H7 (cell line): ENCODE data around the gene DLG5.

DNA sequence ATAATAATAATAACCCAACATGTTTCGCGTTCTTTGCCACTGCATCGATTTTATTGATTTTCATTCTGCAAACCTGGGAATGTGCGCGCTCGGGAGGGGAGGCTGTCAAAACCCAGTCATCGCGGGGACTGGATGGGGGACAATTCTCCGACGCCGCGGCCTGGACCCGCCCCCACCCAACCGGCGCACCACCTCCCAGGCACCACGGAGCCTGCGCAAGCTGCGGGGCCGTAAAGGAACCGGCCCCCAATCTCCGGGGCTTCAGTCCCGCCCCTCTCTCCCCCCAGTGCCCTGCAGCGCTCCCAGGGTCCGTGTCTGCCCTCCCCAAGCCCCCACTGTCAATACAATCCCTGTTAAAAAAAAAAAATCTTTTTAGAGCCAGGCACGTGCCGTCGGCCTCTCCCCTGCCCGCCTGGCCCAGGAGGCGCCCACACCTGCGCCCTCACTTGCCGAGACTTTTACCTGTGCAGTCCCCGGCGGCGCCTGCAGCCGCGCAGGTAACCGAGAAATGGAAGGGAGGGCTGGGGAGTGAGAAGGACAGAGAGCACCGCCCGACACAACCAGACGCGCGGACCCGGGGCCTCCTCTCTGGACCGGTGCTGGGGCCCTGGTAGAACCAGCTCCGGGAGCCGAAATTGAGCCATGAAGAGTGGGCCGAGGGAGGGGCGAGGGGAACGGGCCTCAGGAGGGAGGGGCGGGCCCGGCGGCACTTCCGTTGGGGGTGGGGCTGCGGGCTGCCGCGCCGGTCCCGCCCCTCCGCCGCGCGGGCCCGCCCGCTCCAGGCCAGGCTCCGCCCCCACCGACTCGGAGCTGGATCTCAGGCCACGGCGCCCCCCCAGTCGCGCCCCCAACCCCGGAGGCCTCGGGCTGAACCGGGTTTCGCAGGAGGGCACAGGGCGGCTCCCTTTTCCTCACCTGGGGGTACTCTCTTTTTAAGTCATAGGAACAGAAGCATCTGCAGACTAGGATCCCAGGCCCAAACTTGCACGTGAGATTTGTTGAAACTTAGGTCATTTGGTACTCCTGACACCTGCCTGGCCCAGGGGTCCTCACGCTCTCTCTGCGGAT lies 7.7 kb upstream of the ZNF503 start:
- RAMPAGE, long total RNA: no peak

DNA sequence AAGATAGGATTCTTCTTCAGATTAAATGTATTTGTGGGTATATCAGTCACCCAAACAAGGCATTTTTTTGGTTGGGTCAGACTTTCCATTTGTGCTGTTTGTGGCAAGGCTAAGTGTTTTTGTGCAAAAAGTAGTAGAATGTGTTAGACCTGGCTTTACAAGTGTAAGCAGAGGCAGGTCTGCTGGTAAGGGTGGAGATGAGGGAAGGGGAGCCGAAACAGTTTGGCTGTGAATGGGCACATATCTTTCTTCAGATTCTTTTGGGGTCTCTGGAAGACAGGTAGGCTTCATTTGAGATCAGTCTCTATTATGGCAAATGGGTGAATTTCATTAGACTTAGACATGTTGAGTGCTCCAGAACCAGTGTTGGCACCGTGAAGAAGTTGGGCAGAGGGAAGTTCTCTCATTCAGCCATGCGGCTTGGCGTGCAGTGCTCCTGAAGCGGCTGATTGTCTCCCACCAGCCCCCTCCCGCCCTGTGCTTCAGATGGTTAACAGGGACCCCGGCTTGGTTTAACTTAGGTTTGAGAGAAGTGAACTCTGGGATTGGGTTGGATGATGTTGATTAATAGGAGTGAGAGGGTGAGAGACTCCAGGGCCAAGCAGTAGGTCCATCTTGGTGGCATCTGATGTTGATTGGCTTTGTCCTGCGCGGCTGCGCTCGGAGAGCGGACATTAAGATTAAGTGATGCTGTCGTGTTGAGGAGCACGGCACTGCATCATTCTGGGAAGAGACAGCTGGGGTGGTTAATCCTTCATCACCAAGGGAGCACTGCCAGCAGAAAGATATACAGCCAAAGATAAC lies 208.0 kb downstream of the LRMDA start:
- RAMPAGE, long total RNA: no peak

- RAMPAGE, long total RNA: no peak
Observed at GRCh38 chr10:75847132-75847661, 415.8 kb downstream of the LRMDA start.

DNA sequence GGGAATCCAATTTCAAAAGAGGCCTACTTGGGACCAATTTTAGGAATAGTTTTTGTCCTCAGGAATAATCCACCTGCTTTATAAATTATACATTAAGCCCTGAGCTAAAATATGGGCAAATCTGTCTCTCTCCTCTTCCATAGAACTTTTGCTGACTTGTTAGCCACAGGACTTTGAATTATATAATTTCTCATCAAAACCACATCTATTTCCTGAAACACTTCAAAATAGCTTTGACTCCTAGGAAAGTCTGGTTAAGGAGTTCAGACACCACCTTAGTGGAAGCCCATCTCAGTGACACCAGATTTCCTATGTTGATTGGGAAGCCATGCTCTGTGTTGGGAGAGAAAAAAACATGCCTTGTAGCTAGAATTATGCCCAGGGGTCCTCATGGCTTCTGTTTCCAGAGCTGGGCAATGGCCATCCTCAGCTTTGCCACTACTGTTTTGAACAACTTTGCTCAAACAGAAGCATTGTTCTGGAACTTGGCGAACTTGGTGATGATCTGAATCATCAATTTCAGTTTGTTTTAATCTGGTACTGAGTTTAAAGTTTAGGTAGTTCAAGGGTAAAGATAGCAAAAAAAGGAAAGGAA lies 736.7 kb downstream of the LRMDA start:
- RAMPAGE, long total RNA: no peak

GRCh38 chr10:77179155-77179885 lies 458.3 kb downstream of the KCNMA1 start:
- RAMPAGE, long total RNA: no peak

- RAMPAGE, long total RNA: no peak
Observed at GRCh38 chr10:77244857-77245560, 392.6 kb downstream of the KCNMA1 start.

GRCh38 chr10:77502056-77502843 lies 135.4 kb downstream of the KCNMA1 start:
- RAMPAGE, long total RNA: no peak

DNA sequence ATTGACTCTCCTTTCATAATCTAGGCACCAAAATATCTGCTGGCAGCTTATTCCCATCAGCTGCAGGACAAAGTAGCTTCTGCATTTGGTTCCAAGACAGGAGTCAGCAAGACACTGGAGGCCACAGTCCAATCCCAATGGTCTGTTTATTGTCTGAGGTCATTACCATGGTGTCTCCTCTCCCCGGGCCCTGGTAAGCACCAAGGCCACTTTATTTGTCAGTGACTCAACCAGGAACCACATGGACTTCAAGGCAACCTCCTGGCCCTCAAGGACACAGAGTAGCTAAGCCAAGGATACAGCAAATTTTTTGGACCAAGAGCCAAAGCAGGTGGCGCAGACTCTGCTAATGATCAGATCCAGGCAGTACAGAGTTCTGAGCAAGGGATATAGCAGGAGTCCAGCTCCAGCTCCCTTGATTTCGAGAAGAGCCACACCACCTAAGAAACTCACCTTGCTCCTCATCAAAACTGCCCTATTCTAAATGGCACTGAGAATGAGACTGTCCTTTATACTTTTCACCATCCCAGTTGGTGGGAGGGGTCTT lies 36.0 kb downstream of the KCNMA1 start:
- RAMPAGE, long total RNA: no peak

DNA sequence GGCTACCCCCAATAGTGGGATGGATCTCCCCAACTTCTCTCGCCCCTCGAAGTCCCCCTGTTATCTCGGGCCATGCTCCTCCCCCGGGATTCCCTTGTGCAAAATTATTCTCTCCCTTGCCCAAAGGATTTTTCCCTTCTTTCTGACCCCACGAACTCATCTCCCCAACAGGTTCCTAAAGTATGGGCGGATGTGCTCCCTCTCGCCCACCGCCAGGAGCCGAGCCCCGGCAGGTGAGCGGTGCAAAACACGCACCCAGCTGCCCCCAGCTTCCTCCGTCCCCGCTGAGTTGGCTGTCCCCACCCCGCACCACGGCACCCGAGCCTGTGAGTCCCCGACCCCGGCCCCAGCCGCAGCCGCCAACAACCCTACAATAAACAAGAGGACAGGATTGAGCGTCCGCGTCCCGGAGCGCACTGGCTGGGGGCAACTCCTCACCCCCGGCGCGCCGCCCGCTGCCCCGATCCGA lies 935 bp downstream of the KCNMA1 start:
- RAMPAGE, long total RNA: no peak

GRCh38 chr10:77855033-77855774 lies 71.4 kb downstream of the DLG5 start:
- RAMPAGE, long total RNA: no peak

GRCh38 chr10:77909261-77909771 lies 17.2 kb downstream of the DLG5 start:
- RAMPAGE, long total RNA: no peak

DNA sequence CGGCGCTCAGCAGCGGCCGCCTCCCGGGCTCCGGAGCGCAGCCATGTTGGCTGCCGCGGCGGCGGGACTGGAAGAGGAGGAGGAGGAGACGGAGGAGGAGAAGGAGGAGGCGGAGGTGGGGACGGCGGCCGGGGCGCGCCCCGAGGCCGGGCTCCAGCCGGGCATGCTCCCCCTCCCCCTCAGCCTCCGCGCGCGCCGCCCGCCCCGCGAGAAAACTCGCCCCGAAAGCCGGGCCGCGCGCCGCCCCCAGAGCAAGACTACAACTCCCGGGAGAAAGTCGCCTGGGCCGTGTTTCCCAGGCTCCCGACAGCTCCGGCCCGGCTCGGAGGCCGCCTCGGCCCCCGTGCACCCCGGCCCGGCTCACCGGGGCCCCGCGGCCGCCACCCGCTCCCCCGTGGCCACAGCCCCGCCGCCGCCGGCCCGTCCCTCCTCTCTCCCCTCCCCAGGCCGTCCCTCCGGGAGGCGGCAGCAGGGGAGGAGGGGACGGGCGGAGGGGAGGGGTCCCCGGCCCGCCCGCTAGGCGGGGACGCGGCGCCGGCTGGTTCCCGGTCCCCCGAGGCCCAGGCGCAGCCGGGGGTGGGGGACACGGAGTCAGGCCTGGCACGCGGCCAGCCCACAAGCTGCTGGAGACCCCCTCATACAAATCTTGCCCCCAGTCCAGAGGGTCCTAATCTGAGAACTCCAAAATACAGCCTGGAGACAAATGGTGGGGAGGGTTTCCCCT lies at the start of gene DLG5:
DLG5 (minus strand) TSS at position 70 of the 724 bp plus-strand sequence.
- RAMPAGE, long total RNA: no peak

DNA sequence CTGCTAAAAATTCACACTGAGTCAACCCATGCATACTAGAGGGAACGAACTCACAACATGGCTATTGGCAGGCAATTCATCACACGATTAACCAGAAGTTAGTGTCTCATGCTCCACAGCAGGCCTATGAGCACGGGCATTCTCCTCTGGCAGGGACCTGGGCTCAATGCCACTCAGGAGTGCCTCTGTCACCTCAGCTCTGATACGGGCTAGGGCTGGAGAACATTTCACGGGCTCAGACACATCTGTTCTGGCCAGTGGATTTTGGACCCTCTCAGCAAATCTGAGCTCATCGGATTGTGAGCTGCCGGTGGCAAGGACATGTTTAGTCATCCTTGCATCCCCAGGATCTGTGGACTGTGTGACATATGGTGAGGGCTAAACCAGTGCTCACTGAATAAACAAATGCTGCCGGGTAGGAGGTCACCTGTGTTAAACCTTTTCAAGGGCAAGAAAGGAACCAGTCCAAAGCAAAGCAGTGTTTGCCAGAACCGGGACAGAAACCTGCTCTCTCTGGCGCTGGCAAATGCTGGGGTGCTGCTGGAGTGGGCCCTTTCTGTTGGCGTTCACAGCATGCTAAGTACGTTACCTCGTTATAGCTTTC lies 40.1 kb downstream of the POLR3A start:
- RAMPAGE, long total RNA: no peak

DNA sequence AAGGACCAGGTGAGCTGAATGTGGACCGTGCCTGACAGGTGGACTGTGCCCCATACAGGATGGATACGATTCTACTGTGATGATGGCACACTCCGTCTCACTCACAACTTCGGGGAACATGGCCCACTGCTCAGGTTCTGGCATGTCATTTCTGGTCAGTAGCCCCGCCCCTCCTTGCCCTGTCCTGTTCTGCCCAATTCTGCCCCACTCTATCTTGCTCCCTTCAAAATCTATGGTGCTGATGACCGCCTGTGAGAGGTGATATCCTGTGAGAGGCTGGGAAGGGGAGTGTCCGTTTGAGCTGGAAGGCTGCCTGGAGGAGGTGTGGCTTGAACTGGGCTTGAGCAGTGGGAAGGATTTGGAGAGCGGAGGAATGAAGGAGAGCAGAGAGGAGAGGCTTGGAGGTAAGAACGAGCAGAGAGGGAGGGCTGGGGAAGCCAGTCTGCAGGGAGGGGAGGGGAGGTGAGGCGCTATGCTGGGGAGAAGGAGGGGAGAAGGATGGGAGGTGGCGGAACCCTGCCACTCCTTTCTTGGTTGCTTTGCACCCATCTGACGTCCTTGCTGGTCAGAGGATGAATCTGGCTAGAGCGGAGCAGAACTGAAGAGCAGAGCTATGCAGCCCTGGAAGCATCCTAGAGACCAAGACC lies 145.3 kb downstream of the RPS24 start:
- RAMPAGE, long total RNA: no peak

GRCh38 chr10:78408659-78409492 lies 375.2 kb downstream of the RPS24 start:
- RAMPAGE, long total RNA: no peak

DNA sequence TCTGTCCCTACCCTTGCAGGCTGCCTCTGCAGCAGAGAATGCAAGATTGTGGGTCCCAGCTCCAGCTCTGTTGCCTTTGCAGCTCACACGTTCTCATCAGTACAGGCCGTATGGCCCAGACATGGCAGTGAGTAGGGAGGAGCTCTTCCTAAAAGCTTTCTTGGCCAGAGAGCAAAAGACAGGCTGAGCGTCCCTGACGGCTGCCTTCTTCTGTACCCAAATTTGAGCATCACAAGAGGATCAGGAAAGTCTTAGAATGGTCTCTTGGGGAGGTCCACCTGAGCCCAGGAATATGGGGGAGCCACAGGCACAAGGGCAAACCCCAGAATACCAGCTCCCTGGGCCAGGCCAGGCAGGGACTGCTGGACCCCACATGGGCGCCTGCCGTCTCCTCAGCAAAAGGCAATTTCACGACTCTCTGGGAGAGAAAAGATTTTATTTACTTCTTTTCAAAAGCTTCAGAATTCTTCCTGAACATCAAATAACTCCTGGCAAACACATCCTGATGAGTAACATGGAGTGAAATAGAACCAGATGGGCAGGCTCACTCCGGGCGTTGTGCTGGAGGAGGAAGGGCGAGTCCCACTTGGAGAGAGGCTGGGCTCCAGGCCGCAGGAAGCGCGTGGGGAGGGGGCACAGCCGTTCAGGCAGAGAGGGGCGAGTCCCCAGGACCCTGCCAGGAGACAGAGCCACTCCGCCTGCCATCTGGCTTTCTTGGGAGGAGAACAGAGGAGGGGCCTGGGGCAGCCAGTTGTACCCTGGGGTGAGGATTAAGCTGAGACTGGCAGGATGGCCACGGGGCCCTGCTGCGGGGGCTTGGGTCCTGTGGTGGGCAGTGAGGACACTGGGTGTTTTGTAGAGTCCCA lies 266.1 kb upstream of the ZMIZ1 start:
- RAMPAGE, long total RNA: no peak

- RAMPAGE, long total RNA: no peak
Observed at GRCh38 chr10:78925809-78926270, 142.9 kb upstream of the ZMIZ1 start.

GRCh38 chr10:78937839-78938614 lies 130.7 kb upstream of the ZMIZ1 start:
- RAMPAGE, long total RNA: no peak

GRCh38 chr10:79022573-79023025 lies 46.2 kb upstream of the ZMIZ1 start:
- RAMPAGE, long total RNA: no peak

GRCh38 chr10:79078612-79079592 lies 10.1 kb downstream of the ZMIZ1 start:
- RAMPAGE, long total RNA: no peak